WTC11 (cell line): ENCODE data around the gene WBP4.

DNA sequence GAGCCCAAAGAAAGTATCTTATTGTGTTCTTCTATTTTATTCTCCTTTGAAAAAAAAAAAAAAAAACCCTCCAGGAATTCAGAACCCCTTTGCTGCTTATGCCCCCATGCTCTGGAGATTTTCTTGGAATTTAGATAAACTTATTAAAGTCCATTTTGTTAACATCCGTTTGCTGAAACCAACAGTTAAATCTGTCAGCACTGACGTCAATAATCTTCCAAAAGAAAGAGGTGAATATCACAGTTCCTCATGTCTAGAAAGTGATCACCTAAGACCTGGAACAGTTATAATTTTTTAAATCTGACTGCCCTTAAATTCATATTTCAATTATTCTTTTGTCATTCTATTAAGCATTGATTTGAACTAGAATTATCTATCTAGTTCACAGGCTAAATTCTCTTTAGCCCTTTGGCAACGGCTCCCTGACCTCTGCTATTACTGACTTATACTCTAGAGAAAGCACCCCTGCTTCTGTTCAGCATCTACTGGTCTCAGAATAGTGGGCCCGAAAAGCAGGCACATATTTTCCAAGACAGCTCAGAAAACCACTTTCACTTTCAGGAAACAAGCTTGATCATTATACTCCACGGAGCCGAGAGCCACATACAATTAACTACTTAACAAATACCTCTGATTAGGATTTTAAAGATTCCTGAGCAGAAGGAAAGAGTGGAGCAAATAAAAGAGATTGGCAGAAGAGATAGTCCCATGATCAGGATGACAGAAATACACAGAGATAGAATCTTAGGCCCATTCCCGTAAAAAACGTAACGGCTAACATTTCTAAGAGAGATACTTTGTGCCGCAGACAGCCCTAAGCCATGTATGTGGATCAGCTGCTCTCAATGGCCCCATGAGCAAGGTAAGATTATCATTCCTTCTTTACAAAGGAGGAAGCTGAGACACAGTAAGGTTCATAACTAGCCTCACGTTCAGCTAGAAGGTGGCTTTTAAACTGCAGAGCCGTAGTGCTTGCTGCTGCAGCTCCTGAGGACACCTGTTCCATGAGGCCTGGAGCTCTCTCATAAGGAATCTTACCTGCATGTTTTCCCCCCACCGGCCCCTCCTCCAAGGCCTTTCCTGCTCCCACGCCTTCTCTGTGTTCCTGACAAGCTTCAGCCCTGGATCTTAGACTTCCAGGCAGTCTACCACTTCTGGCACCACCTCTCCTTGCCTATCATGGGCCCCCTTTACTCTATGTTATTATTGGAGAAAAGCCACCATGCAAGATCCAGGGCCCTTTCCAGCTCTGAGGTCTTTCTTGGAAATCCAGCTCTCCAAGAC is 227.4 kb downstream of the FOXO1 start:
- PRO-cap: no peak

GRCh38 chr13:40441144-40441734 is 225.2 kb downstream of the FOXO1 start:
- PRO-cap: no peak

GRCh38 chr13:40485530-40486204 is 180.8 kb downstream of the FOXO1 start:
- PRO-cap: no peak

DNA sequence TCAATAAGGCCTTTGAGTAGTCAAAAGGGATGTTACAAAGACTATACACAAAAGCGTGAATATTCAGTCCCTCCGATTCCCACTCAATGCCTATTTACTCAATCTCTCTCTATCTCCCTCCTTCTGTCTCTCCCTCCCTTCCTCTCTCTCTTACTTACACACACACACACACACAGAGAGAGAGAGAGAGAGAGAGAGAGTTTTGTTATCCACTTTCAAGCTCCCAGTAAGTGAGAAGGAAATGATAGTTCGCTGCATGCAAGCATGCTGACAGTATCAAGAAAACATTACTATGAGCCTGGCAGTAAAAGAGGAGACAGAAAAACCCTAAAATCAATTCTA is 172.0 kb downstream of the FOXO1 start:
- PRO-cap: no peak

DNA sequence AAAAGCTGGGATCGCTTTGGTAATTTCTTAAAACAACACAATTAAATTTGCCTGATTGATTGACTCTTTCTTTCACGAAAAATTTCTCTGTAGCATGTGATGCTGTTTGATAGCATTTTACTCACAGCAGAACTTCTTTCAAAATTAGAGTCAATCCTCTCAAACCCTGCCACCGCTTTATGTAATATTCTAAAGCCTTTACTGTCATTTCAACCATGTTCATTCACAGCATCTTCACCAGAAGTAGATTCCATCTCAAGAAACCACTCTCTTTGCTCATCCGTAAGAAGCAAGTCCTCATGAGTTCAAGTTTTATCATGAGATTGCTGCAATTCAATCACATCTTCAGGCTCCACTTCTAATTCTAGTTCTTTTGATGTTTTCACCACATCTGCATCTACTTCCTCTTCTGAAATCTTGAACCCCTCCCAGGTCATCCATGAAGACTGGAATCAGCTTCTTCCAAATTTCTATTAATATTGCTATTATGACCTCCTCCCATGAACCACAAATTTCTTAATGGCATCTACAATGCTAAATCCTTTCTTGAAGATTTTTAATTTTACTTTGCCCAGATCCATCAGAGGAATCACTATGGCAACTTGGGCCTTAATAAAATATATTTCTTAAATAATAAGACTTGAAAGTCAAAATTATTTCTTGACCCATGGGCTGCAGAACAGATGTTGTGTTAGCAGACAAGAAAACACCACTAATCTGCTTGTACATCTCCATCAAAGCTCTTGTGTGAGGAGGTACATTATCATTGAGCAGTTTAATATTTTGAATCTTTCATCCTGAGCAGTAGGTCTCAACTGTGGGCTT is 83.9 kb downstream of the FOXO1 start:
- PRO-cap: no peak

- PRO-cap: no peak
Measured at GRCh38 chr13:40617814-40618575, 48.4 kb downstream of the FOXO1 start.

- PRO-cap: no peak
Measured at GRCh38 chr13:40634371-40634855, 32.0 kb downstream of the FOXO1 start.

GRCh38 chr13:40659942-40660811 is 6.3 kb downstream of the FOXO1 start:
- PRO-cap: unidirectional peak, plus-strand start at chr13:40660493

GRCh38 chr13:40662290-40662679 is 4.2 kb downstream of the FOXO1 start:
- PRO-cap: no peak

GRCh38 chr13:40666708-40667747 is 587 bp upstream of the FOXO1 start:
- PRO-cap: unidirectional peak, plus-strand start at chr13:40666989

GRCh38 chr13:40793244-40793689 is 3.9 kb downstream of the SLC25A15 start:
- PRO-cap: no peak

DNA sequence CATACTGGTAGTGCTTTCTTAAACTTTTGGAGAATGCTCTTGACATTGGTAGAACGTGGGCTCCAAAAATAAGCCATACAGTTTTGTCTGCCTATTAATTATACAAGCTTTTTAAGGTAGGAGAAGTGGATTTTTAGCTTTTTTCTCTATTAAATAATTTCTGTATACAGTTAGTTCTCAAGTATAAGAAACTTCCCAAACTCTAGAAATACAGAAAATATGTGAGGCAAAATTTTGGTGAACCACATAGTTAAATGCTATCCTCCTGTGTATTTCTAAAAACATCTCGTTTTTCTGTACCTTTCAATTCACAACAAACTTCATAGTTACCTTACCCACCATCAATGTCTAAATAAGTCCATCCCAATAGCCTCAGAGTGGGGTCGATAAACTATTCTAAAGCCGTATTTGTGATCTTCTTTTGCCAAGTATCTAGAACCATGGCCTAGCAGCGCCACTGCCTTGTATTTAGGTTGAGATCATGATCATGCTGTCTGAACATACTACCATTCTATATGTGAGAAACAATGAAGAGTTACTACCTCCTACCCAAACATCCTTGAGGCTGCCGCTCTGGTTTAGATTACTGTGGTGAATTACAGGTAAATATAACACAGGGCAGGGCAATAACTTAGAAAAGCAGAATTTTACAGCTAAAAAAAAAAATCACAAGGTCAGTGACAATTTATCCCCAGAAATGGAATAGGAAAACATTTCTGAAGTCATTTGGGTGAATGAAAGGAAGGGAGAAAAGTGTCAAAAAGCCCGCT is 74.7 kb downstream of the ELF1 start:
- PRO-cap: no peak

DNA sequence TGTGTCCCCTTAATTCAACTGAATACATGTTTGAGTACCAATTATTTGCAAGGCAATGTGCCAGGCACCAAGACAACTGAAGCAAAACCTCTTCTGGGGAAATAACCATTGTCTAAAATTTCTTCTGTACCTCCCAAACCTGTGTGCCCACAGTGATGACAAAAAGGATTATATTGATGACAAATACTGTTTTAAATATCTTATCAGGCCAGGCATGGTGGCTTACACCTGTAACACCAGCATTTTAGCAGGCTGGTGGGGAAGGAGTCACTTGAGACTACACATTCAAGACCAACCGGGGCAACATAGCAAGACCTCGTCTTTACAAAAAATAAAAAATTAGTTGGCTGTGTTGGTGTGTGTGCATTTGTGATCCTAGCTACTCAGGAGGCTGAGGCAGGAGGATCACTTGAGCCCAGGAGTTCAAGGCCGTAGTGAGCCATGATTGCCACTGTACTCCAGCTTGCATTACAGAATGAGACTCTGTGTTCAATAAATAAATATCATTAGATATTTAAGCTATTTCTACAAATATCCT is 35.0 kb downstream of the ELF1 start:
- PRO-cap: no peak

DNA sequence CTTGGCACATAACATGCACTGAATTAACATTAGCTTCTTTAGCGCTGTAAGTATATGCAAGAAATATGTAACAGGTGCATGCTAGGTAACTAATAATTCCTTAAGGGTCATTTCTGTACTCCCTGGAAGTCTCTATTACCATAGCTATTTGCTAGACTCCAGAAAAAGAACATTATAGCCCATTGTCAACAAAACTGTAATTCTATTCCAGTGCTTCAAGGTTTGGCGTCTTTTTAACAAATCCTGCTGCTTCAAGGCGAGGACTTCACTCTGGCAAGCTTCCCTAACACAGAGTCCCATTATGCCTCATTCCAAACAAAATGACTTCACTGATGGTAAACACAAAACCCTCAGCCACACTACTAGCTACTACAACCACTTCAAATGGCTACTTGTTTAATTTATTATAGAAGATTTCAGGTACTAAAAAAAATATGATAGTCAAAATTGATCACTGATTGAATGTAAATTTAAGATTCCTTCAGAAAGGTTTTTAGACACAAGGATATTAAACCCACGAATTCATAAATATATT is 32.7 kb downstream of the ELF1 start:
- PRO-cap: no peak

- PRO-cap: no peak
Measured at GRCh38 chr13:41007360-41008261, 11.5 kb downstream of the ELF1 start.

DNA sequence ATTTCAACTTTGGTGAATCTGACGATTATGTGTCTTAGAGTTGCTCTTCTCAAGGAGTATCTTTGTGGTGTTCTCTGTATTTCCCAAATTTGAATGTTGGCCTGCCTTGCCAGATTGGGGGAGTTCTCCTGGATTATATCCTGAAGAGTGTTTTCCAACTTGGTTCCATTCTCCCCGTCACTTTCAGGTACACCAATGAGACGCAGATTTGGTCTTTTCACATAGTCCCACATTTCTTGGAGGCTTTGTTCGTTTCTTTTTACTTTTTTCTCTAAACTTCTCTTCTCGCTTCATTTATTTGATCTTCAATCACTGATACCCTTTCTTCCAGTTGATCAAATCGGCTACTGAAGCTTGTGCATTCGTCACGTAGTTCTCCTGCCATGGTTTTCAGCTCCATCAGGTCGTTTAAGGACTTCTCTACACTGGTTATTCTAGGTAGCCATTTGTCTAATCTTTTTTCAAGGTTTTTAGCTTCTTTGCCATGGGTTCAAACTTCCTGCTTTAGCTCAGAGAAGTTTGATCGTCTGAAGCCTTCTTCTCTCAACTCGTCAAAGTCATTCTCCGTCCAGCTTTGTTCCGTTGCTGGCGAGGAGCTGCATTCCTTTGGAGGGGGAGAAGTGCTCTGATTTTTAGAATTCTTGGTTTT is 14.5 kb upstream of the WBP4 start:
- PRO-cap: no peak

DNA sequence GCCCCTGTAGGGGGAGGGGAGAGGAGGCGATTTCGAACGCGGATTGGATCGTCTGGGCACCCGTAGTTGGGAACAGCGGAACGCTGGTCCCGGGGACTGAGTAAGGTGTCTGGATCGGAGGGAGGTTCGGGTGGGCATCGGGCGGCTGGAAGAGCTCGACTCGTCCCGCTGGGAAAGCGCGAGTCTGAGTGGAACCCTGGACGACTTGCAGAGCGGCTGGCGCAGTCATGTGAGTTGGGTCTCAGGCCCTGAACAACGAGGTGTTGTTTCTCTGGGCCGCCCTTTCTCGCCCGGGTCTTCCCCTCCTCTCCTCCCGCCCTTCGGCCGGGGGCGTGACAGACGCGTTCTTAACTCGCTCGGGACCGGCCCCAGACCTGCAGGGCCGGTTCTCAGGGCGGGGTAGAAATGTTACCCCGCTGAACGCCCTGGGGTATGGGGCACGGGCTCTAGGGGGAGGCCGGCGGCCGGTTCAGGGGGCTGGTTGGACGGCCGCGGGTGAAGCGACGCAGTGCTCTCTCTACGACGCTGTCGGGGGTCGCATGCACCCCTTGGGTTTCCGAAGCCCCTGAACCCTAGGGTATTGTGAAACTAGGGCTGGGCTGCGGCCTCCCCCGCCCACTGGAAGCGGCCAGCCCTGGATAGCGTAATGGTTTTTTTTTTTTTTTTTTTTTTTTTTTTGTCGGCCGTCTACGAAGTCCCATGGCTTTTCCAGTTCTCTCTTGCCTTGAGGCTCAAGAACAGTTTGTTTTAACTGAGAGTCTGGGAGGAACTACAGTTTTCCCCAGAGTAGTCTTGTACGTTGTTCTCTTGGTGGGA is at the start of gene WBP4:
WBP4 (plus strand) TSS at position 63 of the 816 bp plus-strand sequence.
- PRO-cap: bidirectional peak, plus-strand start at position 65 of the sequence, minus-strand start outside the sequence; bidirectional peak, plus-strand start at position 472 of the sequence, minus-strand start at position 322 of the sequence

DNA sequence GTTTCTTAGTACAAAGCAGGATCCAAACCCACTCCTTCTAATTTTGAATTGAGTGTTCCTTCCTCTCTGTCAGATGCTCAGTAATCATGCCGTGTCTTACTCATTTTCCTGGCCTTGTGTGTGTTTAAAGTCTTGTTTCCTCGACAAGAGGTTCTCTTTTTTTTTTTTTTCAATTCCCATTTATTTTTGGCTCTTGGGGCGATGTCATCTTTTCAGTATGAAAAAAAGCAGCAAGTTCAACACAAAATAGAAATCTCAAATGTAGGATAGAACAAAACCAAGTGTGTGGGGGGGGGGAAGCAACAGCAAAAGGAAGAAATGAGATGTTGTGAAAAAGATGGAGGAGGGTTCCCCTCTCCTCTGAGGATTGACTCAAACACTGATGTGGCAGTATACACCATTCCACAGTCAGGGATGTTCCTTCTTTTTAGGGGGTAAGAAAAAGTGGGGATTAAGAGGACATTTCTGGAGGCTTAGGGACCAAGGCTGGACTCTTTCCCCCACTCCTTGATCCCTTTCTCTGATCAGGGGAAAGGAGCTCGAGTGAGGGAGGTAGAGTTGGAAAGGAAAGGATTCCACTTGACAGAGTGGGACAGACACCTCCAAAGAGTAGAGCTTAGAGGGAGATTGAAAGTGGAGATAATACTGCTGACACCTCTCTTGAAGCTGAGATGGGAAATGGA is 72.6 kb downstream of the NAA16 start:
- PRO-cap: no peak

- PRO-cap: no peak
Measured at GRCh38 chr13:41458042-41458923, 933 bp downstream of the RGCC start.

DNA sequence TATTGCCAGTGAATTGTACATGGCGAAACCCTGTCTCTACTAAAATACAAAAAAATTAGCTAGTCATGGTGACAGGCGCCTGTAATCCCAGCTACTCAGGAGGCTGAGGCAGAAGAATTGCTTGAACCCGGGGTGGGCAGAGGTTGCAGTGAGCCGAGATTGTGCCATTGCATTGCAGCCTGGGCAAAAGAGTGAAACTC is 96.2 kb downstream of the VWA8 start:
- PRO-cap: no peak